WTC11 (cell line): ENCODE measurements around the genes CDK5R2, FEV, SLC23A3 and ZFAND2B.

DNA sequence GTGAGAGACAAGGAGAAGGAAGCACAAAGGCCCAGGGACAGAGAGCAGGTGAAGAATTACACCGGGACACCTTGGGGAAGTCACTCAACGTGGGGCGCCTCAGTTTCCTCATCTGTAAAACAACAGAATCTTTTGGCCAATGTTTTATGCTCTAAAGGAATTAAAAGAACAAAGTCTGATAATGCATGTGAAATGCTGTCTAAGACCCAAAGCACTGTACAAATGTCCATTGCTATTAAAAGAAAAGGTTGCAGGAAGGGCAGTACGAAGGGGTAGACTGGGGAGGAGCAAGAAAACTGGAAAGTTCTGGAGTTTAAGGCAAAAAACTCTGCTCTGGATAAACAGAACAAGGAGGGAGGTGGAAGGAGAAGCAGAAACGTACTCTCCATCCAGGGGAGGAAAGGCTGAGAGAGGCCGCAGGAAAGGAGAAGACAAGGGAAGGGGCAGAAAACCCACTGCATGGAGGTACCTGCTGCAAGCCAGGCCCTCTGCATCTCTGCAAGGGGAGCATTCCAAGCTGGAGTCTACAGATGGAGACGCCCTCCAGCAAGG lies 25.8 kb downstream of the TNS1 start:
- PRO-cap, result no peak

DNA sequence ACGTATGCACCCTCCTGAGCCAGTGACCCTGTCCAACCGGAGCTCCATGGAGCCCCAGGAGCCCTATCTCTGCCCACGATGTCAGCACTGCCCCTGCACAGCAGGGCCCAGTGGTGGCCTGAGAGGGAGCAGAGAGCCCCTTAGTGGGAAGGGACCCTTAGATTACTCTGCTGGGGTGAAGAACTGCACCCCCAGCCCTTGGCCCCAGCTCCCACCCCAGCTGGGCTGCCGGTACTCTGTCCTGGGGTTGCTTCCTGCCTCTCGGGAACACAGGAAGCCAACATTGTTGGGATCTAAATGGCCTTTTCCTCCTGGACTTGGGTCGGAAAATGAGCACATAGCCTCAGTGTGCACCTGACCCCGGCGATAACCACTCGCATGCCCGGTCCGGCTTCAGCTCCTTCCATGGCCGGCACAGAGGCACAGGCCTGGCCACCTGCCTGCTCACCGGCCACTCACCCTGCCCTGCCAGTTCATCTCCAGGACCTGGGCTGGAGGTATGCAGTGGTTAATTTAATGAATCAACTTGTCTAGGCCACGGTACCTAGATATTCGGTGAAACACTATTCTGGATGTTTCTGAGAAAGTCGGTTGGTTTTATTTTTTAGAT lies 19.4 kb downstream of the TNS1 start:
- PRO-cap, result no peak

DNA sequence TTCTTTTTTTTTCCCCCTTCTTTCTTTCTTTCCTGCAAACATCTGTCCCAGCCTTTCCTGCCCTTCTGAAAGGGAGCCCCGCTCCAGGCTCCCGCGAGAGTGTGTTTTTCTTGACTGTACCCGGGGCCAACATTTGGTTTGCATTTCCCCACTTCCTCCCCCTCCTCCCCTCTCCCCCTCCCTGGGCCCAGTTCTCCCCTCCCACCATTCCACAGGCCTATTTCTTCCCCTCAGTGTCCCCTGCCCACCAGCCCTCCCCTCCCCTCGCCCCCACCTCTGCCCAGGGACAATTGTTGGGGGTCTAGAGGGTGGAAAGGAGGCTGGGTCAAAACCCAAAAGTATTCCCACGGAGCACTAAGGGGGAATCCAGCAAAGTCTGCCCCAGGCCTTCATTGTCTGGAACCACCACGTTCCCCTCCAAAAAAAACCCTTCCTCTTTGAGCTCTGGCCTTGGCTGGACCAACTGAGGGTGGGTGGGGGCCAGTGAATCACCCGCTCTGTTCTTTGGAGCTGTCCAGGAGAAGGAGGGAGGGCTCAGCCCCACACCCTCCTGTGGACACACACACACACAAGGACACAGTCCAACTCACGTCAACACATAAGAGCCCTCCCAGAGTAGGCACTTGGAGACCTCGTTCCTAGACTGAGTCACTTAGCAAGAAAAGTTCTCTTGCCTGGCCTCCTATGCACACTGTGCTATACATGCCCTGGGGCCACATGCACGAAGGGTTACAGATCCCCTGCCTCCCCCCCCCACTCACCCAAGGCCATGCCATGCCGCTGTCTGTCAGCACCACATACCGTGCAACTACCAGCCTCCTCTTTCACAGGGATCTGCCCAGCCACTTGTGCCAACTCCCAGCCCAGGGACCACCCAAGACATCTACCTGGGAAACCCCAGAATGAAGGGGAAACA lies 1.1 kb upstream of the TNS1 start:
- PRO-cap, result no peak

GRCh38 chr2:218394755-218395180 lies 4.9 kb upstream of the CTDSP1 start:
- PRO-cap, result no peak

- PRO-cap, result bidirectional peak, plus-strand start at chr2:218405906, minus-strand start at chr2:218405613
These were observed 5.5 kb downstream of the CTDSP1 start for GRCh38 chr2:218405037-218405743.

DNA sequence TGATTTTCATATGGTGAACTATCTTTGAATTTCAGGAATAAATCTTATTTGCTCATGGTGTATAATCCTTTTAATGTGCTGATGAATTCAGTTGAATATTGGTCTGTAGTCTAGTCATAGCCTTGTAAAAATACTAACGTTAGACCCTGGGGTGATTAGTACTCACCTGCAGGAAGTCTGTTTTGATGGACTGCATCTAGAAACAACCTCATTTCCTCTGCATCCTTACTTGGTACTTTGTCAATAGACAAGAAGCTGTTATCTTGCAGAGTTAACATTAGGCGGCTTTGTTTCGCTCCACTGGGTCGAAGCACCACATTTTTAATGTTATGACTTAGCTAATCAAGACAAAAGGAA lies 14.8 kb downstream of the USP37 start:
- PRO-cap, result no peak

DNA sequence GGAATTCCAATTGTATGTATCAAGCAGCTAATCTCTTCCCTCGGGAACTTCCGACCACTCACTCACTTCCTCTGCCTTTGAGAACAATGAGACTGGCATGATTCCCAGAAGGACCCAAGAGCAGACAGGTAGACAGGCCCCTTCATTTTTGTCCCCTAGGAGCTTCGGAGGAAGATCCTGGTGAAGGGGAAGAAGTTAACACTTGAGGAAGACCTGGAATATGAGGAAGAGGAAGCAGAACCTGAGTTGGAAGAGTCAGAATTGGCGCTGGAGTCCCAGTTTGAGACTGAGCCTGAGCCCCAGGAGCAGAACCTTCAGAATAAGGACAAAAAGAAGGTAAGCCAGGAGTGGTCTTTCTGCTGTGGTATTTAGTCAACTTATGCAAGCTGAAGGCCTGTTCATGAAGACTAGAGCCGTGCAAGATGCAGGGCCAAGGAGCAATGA lies 24.3 kb downstream of the PLCD4 start:
- PRO-cap, result no peak

- PRO-cap, result no peak
These were observed 27.8 kb upstream of the CYP27A1 start for GRCh38 chr2:218754003-218754751.

DNA sequence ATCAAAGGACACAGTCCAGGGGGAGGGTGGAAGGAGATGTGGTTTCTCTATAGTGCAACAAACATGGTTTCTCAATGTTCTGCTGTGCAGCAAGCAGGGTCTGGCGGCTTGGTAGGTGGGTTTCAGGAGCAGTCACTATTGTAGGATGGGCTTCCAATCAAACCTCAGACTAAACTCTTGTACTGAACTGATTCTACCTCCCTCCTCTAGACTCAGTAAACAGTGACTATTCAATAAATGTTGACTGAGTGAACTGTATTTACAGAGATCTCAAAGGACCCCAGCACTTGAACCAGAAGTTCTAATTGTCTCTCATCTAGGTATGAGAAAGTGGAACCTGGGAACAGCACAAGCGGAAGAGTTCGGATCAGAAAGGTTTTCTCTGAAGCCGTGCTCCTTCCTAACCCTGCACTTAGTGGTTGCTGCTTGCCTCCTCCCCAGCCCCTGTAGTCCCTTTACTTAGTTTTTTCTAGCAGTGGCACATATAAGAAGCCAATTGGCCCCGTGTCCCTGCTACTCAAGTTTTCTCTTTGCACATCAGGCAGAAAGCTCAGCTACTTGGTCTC lies 26.7 kb upstream of the CYP27A1 start:
- PRO-cap, result no peak

GRCh38 chr2:218783377-218784319 lies 1.7 kb downstream of the CYP27A1 start:
- PRO-cap, result no peak

DNA sequence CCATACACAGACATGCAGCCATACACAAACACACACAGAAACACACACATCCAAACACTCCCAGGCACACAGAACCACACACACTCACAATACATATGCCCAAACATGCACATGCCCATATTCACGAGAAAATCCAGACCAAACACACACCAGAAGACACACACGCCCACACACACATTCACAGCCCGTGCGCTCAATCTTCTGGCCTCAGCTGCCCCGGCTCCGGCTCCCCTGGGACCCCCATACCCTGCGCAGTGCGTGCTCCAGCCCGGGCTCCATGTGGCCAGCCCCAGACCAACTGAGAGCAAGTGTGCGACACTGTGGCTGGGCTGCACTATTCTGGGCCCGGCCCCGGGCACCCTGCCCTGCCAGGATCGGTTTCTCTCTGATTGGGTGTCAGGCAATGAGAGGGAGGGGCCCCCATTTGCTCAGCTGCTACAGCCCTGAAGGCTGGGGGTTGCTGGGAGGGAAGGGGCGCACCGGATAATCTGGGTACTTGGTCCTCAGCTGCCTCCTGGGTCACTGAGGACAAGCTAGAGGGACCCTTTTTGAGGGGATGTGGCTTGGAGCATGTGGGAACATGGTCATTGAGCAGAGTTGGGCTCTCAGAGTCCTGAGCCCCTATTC lies 28.0 kb upstream of the WNT6 start:
- PRO-cap, result no peak

GRCh38 chr2:218959315-218960076 lies at the start of gene CDK5R2:
CDK5R2 (plus strand) TSS chr2:218959666.
- PRO-cap, result bidirectional peak, plus-strand start at chr2:218959663, minus-strand start at chr2:218959478

- PRO-cap, result no peak
These were observed at the start of gene FEV for GRCh38 chr2:218984844-218985968. FEV (minus strand) TSS chr2:218985184.

DNA sequence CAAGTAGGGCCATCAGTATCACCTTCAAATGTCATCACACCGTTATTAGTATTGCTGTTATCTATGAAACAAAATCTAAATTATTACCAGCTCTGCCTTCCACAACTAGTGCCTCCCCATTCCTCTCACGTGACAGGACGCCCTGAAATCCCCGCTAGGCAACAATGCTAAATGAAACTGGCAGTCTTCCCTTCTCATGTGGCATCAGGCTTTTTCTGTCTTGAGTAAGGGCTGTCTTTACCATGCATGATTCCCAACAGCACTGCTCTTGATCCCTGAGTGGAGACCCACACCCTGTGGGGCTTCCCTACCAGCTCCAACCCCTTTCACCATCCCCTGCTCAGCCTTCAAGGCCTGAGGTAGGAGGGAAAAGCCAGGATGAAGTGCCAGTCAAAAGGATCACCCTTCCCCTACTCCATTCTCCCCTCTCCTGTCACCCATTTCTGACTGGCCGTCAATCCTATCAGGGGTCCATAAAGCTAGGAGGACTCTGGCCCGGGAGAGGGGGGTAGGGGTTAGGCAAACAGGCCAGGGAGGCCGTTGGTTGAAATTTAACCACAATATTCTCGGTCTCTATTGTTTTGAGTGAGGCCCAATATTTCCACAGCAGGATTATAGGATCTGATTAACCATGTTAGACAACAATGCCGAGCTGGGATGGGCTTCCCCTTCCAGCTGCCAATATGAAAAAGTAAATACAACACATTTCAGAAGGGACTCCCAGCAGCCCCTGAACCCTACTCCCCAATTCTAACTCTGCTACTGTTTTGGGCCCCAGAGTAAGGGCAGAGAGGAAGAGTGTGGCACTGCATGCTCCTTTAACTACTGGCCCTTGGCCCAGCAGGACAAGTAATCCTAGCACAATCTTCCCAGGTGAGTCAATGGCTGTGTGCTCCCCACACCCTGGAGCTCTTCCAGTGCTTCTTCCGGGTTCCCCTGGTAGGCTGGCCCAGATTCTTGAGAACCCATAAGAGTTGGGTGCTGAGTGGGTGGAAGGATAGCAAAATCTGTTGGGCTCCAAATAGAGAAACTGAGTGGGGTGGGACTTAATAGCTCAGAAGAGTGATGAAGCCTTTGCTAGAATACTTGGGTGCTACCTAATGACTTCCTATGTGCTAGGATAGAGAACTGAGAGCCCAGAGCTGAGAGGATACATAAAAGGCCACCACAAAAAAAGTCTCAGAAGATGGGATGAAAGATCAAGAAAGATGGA lies 10.5 kb upstream of the IHH start:
- PRO-cap, result no peak

- PRO-cap, result no peak
These were observed 47.2 kb upstream of the IHH start for GRCh38 chr2:219107798-219108372.

GRCh38 chr2:219169925-219170527 lies at the start of gene SLC23A3:
SLC23A3 (minus strand) TSS chr2:219170029.
- PRO-cap, result no peak

DNA sequence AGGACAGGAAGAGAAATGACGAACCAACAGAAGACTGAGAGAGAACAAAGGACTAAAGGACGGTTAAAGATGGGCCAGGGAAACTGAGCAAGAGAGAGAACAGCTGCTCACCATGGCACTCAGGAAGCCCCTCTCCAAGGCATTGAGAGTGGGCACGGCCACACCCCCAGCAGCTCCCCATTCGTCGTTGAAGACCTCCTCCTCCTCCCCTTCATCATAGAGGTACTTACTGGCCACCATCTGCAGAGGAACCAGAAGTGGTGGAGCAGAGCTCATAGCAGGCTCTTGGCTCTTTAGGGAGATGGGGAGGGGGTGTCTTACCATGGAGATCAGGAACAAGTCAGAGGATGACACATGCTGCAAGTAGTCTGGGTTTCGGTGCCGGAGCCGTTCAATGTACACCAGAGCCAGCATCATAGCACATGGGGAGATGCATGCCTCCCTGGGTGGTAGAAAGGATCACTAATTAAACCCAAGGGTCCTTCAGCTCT lies 2.0 kb downstream of the CNPPD1 start:
- PRO-cap, result no peak

- PRO-cap, result bidirectional peak, plus-strand start at chr2:219206896, minus-strand start at chr2:219206685; bidirectional peak, plus-strand start at chr2:219207229, minus-strand start at chr2:219207015
These were observed at the start of gene ZFAND2B for GRCh38 chr2:219206612-219207600. ZFAND2B (plus strand) TSS chr2:219206782.

DNA sequence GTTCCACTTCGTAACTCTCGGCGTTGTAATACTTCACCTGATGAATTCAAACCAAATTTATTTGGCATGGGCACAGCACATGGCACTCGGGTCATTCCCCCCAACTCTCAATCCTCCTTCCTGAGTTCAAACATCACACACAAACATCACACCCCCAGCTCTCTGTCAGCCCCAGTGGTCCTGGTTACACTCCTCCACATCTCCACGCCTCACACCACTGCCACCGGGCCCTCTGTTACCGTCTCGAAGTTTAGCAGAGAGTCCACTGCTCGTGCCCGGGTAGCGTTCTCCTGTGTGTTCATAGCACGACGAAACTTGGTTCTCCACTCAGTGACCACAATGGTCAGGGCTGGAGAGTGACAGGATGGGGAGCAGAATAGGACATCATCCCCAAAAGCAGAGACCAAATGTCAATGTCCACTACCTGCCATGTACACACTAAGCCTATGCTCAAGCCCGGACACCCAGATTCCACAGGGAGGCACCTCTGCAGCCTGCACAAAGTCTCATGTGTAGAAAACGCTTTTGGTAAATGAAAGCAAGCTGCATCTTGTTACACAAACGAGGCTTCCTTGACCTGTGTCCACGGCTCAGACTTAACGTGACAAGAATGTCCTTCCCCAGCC lies 4.5 kb downstream of the ABCB6 start:
- PRO-cap, result no peak

DNA sequence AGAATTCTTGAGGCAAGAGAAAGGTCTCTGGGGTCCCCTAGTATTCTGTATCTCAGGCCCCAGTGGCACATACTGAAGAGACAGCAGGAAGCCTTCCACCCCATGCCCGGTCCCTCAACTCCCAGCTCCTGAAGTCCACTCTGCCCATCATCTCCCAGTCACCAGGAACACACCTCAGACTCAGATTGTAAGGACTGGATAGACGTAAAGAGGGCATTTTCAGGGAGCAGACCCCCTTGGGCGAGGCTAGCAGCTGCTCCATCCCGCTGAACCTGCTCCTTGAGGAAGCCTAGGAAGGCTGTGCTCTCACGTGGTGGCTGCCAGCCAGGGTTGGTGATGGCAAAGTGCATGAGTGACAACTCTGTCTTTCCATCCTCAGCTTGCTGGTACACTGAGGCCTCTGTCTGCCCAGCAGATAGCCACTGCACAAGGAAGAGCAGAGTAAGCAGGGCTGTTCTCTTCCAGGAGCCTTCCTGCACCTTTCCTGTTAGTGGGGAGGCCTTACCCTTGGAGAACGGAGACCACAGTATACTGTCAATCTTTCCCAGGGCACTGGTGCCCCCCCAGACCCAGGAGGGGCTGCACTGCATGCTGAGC lies 3.8 kb upstream of the ABCB6 start:
- PRO-cap, result no peak